ENCODE measurements around a stretch of chr18.

DNA sequence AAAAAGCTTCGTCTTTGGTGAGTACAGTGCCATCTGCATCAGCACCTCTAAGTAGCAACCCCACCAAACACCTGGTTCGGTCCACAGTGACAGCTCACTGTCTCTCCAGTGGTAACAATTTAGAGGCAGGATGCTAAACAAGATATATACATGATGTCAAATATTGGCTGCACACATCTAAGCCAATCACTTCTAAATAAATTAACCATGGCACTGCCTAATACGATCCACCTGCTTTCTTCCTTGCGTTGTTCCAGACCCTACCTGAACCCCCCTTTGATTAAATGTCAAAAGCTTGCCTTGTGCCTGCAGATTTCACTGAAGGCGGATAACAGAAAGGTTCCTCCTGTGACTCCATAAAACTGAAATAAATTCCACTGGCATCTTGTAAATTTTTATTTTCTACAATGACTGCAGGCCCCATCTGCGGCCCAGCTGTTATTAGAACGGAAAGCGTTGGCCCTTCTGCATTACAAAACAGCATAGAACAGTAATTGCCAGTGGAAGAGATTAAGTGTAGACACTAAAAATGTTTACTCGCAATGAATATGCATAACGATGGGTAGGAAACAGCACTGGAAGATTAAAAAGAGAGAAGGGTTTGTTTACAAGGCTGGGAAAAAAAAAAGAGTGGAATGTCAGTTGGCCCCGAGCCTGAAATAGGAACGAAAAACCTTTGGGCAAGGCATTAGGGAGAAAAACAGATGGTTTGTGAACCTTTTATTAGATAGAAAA is 275.7 kb upstream of the TCF4 start:
- RAMPAGE, total RNA: no peak

GRCh38 chr18:55869943-55870253 is 281.9 kb upstream of the TCF4 start:
- RAMPAGE, total RNA: no peak

- RAMPAGE, total RNA: no peak
Observed at GRCh38 chr18:56139650-56140352, 498.6 kb downstream of the TXNL1 start.

GRCh38 chr18:56508734-56509213 is 129.6 kb downstream of the TXNL1 start:
- RAMPAGE, total RNA: no peak

DNA sequence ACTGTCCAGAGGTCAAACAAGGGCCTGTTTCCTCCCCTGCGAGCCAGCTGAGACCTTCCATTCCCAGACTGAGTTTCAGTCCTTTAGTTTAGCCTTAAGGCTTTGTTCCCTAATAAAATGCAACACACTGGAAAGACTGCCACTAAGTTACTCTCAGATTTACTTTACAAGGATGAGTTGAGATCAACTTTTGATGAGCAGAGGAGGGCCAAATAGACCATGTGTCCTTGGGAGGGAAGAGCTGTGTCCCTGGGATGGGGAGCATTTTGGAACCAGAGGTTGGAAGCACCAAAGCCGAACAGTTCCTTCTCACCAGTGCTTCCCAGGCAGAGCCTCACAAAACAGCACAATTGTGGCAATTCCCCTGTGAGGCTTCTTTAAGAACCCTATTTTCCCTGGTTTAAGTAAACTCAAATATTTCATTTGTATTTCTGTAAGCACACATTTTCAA is 63.3 kb downstream of the TXNL1 start:
- RAMPAGE, total RNA: no peak

GRCh38 chr18:56975930-56976335 is 171.0 kb upstream of the BOD1L2 start:
- RAMPAGE, total RNA: no peak

- RAMPAGE, total RNA: no peak
Observed at GRCh38 chr18:57432976-57433916, 1.9 kb upstream of the ONECUT2 start.

DNA sequence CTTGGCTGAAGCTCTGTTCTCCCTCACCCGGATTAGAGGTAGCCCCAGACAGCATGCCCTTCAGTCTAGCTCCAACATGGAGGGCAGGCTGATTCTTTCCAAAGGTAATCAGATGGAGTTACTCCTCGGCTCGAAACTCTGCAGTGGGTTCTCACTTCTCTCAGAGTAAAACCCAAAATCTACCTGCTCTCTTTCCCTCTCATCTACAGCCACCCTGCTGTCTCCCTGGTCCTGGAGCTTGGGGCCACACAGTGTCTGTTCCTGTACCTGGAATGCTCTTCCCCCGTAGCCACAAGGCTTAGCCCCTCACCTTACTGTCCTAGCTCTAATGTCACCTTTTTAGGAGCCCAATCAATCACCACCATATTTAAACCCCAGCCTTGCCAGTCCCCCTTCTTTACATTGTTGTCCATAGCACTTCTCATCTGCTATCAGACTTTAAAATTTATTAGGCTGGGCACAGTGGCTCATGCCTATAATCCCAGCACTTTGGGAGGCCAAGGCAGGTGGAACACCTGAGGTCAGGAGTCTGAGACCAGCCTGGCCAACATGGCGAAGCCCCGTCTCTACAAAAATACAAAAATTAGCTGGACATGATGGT is 29.1 kb downstream of the ATP8B1 start:
- RAMPAGE, total RNA: no peak

DNA sequence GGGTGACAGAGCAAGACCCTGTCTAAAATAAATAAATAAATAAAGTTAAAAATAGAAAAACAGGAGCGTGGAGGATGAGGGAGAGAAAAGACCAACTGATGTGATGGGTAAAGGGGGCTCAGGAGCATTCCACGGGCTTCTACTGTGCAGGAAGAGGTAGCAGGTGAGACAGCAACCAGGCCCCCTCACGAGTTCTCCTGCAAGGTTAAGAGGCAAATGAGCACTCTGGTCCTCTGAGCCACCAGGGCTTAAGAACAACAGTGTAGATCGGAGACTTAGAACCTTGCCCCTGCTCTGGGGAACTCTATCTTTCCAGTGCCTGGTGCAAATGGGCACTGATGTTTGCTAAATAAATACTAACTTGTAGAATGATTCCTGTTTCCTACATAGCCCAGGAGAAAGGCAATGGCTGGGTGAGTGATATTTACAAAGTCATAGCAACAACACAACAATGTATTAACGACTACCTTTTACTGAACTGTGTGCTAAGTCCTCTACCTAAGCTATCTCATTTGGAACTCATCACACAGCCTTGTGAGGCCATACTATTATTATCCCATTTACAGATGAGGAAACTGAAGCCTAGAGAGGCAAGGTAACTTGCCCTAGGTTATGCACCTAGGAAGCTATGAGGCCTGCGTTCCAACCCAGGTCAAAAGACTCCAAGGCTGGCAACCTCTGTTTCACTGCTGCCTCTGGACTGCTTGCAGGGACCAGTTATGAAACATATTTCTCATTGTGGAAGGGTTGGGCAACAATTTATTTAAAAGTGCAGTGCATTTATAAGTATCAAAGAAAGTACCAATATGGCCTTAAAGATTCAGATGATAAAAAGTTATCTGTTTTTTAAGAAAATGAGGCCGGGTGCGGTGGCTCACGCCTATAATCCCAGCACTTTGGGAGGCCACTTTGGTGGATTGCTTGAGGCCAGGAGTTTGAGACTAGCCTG is 4.3 kb downstream of the ATP8B1 start:
- RAMPAGE, total RNA: no peak

DNA sequence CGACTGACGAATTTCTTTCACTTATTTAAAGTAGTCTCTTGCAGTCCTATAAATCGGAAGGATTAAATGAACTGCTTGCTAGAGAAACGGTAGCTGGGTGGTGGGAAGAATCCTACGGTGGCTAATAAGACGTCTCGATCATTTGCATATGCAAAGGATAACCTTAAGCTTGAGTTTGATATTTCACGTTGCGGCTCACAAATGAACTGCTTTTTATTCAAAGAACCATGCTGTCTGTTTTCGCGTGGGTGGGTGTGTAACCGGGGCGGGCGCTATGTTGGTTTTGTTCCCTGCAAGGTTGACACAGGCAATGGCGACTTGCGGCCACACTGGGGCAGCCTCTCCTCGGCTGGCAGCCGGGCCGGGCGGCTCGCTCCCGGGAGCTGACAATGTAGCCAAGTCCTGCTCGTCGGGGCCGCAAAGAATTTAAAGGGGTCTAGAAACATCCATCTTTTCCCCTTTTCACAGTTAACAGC is 632 bp upstream of the NEDD4L start:
- RAMPAGE, total RNA: no peak

GRCh38 chr18:58046470-58047121 is 2.6 kb downstream of the NEDD4L start:
- RAMPAGE, total RNA: no peak

GRCh38 chr18:58091246-58091917 is 47.4 kb downstream of the NEDD4L start:
- RAMPAGE, total RNA: no peak

- RAMPAGE, total RNA: no peak
Observed at GRCh38 chr18:58103344-58104062, 59.5 kb downstream of the NEDD4L start.

DNA sequence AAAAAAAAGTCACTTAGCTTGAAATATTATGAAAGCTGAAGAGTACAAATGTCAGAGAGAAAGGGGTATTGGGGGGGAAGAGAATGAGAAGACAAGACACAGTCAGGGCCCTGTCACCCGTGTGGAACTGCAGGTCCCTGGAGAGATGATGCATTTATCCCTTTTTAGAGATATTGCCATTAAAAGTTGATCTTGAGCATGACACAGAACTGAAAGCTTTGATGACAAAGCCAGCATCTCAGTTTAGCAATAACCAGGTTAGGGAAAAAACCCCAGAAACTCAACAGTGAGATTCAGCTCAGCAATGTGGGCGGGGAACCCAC is 181.0 kb downstream of the NEDD4L start:
- RAMPAGE, total RNA: no peak

- RAMPAGE, total RNA: no peak
Observed at GRCh38 chr18:58452900-58453940, 175.7 kb downstream of the ALPK2 start.

- RAMPAGE, total RNA: no peak
Observed at GRCh38 chr18:58540638-58541225, 88.2 kb downstream of the ALPK2 start.

GRCh38 chr18:58567031-58568242 is 61.5 kb downstream of the ALPK2 start:
- RAMPAGE, total RNA: no peak

GRCh38 chr18:58576685-58577350 is 52.1 kb downstream of the ALPK2 start:
- RAMPAGE, total RNA: no peak

DNA sequence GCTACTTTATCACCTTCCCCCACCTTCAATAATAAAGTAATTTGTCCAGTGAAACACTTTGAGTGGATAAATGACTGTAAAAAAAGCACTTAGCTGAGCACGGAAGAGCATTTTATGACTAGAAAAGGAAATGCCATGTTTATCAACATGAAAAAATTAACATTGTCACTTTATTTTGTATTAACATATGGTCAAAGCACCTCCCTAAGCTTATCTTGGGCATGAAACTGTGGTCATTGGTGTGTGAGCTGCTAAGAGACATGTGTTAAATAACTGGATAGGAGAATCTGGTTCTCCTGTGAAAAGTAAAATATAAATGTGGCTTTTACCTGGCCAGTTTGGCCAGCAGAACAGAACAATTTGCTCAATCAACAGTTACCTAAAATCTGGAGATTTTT is 51.5 kb downstream of the ALPK2 start:
- RAMPAGE, total RNA: no peak

DNA sequence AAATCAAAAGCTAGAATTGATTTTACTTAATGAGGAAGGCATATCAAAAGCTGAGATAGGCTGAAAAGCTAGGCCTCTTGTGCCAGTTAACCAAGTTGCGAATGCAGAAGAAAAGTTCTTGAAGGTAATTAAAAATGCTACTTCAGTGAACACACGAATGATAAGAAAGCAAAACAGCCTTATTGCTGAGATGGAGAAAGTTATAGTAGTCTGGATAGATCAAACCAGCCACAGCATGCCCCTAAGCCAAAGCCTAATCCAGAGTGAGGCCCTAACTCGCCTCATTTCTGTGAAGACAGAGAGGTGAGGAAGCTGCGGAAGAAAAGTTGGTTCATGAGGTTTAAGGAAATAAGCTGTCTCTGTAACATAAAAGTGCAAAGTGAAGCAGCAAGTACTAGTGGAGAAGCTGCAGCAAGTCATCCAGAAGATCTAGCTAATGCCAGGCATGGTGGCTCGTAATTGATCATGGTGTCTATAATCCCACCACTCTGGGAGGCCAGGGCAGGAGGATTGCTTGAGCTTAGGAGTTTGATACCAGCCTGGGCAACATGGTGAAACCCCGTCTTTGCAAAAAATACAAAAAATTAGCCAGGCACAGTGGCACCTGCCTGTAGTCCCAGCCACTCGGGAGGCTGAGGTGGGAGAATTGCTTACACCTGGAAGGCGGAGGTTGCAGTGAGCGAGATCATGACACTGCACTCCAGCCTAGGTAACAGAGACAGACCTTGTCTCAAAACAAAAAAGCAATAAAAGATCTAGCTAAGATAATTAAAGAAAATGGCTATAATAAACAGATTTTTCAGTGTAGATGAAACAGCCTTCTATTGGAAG is 21.6 kb downstream of the MALT1 start:
- RAMPAGE, total RNA: no peak

Data from foreskin keratinocyte (primary cell).